Colon Carcinoma Metastatic in the Lung (tissue), 2 donors: ENCODE measurements around a stretch of chr17.

GRCh38 chr17:66309587-66310095 lies 7.2 kb downstream of the PRKCA start:
- PRO-cap, 2 experiments, result no peak in any of the 2 experiments

- PRO-cap, 2 experiments, result no peak in any of the 2 experiments
Observed at GRCh38 chr17:66400955-66401859, 98.8 kb downstream of the PRKCA start.

DNA sequence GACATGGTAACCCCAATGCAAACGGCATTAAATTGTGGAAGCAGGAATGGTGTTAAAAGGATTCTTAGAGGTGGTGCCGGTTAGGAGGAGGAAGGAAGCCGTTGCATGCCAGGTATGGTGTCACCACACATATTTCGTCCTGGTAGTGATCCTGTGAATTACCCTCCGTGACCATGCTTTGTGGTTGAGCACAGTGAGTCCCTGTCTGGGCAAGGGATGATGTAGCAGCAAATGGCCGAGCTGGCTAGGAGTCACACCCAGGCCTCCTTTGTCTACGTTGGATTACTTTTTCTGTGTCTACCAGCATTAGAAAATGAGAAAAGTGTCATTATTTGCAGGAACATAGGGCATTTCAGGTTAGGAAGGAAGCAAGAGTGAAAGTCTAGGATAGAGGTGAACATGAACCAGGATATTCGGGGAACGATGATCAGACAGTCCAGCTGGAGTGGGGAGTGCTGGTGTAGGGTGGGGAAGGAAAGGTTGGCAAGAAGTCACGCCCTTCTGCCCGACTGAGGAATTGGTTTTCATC lies 123.4 kb downstream of the PRKCA start:
- PRO-cap, 2 experiments, result no peak in any of the 2 experiments

- PRO-cap, 2 experiments, result no peak in any of the 2 experiments
Observed at GRCh38 chr17:66493918-66494379, 191.5 kb downstream of the PRKCA start.

GRCh38 chr17:66565780-66566715 lies 263.6 kb downstream of the PRKCA start:
- PRO-cap, 2 experiments, result no peak in any of the 2 experiments

DNA sequence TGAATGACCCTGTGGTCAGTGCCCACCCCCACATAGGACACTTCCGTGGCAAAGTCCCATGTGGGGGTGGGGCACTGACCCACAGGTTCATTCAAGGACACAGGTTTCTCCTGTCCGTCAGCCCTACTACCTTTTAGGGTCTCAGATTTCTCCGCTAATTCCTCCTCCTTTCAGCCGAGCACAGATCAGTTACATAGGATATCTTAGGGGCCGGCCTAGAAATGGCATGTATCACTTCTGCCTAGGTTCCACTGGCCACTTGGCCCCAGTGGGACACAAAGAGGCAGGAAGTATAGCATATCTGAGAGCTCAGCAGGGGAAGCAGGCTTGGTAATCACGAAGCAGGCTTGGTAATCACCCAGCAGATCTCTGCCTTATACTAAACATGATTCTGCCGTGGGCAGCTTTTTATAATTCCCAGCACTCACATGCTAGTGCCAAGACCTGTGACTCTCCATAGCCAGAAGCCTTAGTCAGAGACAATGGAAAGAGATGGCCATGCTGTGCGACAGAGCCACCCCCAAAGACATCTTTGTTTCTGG lies 59.7 kb upstream of the CACNG5 start:
- PRO-cap, 2 experiments, result no peak in any of the 2 experiments

GRCh38 chr17:66789834-66790725 lies 44.8 kb upstream of the CACNG5 start:
- PRO-cap, 2 experiments, result no peak in any of the 2 experiments

DNA sequence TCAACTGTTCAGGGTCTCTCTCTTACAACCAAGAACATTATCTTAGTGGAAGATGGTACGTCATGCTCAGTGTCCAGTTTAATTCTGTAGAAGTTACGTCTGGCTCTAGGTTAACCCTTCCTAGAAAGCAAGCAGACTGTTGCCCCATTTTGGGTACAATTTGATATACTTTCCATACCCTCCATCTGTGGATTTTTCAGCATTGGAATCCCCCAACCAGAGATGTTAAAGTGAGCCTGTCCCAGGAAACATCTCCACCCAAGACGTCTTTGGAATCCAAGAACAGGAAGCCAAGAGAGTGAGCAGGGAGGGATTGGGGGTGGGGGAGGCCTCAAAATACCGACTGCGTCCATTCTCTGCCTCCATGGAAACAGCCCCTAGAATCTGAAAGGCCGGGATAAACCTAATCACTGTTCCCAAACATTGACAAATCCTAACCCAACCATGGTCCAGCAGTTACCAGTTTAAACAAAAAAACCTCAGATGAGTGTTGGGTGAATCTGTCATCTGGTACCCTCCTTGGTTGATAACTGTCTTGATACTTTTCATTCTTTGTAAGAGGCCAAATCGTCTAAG lies 30.6 kb upstream of the CACNG5 start:
- PRO-cap, 2 experiments, result no peak in any of the 2 experiments

DNA sequence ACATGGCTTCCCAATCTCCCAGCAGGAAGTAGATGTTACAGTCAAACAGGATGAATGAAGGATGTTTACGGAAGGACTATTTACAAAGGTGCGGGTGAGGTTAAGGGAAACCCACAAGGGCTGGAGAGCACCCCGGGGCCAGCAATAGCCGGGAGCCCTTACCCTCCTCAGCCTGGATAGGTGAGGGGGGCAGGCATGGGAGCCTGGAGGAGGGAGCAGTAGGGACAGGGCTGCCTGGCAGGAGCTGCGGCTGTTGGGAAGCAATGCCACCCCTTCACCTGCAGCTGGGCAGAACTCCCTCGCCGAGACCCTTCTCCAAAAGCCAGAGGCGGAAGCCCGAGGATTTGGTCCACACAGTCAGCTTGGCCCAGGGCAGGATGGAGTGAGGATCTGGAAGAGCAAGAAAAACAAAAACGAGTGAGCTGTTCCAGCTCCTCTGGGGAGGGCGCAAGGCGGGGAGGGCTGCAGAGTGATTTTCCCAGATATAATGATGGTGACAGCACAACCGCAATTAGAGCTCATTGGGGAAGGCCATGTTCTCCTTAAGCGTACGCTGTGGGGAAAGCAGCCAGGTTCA lies 24.4 kb upstream of the CACNG1 start:
- PRO-cap, 2 experiments, result peak in 1 of 2 experiments; most common plus-strand start position 185 of the sequence (in 1)

GRCh38 chr17:67046228-67046982 lies 2.1 kb downstream of the CACNG1 start:
- PRO-cap, 2 experiments, result no peak in any of the 2 experiments

- PRO-cap, 2 experiments, result no peak in any of the 2 experiments
Observed at GRCh38 chr17:67078086-67078529, 33.8 kb downstream of the CACNG1 start.

DNA sequence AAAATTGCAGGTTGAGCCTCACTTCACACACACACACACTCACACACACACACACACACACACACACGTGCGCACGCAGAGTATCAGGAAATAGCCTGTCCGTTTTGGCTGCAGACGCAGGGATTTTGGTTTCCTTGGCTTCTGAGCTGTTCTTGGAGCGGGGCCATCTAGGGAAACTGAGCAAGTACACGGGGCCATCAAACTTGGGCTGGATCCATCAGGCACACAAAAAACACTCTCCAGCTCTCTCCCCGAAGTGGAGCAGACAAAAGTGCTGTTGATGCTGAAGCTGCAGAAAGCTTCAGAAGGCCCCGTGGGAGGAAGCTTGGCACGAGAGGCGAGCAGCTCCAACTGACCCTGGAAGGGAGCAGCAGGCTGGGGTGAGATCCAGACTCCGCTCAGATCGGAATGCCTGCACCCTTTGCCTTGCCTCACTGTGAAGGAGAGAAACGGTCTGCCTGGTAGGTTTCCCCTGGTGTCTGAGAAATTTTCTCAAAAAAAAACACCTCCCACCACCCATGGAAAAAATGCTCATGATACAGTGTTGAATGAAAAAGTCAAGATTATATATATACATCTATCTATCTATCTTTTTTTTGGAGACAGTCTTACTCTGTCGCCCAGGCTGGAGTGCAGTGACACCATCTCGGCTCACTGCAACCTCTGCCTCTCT lies 44.6 kb upstream of the HELZ start:
- PRO-cap, 2 experiments, result no peak in any of the 2 experiments

DNA sequence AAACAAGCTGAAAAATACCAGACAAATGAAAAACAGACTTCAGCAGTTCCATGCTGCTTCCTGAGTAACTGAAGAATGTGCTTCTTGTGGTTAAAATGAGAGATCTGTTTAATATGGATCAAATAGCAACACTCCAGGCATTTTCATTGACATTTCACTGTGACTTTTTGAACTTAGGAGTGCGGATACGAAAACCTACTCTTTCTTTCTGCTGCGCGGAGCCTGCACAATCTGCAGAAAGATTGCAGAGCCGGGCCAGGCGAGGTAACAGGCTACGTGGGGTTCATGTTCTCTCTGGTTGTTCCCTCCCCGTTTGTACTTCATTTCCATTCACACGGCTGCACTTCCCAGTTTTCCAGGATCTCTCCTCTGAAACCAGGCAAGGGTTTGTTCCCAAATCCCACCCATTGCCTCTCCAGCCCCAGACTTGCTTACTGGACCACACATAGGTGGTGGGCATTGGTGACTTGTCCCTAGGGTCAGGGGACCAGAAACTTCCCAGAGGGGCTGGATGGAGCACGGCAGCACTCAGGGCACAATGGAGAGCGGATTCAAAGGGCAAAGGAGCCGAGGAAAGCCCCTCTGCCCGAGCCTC lies 462 bp upstream of the PITPNC1 start:
- PRO-cap, 2 experiments, result no peak in any of the 2 experiments

DNA sequence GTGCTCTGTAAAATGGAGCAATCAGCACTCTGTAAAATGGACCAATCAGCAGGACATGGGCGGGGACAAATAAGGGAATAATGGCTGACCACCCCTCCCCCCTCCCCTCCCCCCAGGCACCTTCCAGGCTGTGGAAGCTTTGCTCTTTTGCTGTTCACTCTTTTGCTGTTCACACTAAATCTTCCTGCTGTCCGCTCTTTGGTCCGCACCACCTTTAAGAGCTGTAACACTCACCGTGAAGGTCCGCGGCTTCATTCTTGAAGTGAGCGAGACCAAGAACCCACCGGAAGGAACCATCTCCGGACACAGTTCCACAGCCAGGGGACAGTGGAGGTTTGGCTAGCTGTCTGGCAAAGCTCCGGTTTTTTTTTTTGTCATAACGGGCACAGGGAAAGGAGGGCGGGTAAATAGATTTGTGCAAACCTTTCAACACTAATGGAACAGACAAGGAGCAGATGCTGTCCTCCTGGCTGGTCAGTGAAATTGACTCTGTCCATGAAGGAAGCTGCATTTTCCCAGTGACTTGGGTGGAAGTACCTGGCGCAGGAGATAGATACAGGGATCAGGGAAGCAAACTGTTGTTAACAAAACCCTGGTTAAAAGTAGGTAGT lies 8.4 kb downstream of the PITPNC1 start:
- PRO-cap, 2 experiments, result no peak in any of the 2 experiments

DNA sequence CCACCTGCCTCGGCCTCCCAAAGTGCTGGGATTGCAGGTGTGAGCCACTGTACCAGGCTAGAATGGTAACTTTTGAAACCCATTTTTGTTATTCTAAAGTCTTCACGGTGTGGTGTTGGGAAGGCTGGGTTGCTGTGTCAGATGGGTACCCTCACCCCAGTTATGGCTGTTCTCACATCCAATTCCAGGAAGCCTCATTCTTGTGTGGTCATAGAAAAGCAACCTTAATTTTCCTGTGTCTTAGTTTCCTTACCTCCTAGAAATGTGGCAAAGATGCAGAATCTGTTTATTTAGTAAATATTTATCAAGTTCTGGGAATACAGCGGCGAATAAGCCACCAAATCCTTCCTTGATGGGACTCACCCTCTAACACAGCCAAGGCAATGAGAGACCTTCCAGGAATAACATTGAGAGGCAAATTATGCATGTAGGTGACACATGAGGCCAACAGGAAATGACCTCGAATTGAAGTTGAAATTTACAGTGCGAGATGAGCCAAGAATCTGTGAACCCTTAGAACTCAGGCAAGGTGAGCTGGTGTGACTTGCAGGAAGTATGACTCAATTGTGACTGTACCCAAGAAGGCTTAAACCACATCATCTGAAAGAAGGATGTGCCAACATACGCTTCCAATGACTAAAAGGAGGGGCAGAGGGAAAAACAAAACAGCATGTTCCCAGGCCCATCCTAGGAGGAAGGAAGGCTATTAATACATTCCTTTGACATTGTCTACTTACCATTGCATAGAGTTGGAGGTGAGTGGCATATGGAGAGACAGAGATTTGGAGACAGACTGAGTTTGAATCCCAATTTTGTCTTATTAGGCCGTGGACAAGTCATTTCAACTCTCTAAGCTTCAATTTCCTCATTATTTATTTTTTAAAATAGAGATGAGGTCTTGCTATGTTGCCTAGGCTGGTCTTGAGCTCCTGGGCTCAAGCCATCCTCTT lies 44.7 kb downstream of the PITPNC1 start:
- PRO-cap, 2 experiments, result peak in 1 of 2 experiments; most common minus-strand start position 403 of the sequence (in 1)

GRCh38 chr17:67473909-67474900 lies 97.1 kb downstream of the PITPNC1 start:
- PRO-cap, 2 experiments, result no peak in any of the 2 experiments

DNA sequence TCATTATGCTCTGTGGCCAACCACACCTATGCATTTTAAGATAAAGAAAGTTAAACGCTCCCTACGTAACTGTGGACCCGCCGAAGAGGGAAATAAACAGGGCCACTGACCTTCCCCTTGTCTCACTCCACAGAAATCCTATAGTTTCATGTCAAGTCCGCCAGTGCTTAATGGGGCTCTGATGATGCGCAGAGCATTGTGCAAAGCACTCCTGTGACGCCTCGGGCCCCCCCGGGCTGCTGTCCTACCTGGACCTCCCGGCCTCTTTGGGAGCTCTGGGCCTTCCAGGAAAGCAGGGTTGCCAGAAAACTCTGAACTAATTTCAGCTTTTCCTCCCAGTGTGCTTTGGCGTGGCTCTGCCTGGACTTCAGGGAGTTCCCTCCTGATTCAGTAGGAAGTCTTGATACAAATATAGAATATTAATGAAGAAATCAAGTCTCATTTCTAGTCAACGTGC lies 84.1 kb upstream of the NOL11 start:
- PRO-cap, 2 experiments, result no peak in any of the 2 experiments

- PRO-cap, 2 experiments, result no peak in any of the 2 experiments
Observed at GRCh38 chr17:67634028-67634329, 83.8 kb upstream of the NOL11 start.

- PRO-cap, 2 experiments, result no peak in any of the 2 experiments
Observed at GRCh38 chr17:67918530-67918860, 77.8 kb downstream of the C17orf58 start.

DNA sequence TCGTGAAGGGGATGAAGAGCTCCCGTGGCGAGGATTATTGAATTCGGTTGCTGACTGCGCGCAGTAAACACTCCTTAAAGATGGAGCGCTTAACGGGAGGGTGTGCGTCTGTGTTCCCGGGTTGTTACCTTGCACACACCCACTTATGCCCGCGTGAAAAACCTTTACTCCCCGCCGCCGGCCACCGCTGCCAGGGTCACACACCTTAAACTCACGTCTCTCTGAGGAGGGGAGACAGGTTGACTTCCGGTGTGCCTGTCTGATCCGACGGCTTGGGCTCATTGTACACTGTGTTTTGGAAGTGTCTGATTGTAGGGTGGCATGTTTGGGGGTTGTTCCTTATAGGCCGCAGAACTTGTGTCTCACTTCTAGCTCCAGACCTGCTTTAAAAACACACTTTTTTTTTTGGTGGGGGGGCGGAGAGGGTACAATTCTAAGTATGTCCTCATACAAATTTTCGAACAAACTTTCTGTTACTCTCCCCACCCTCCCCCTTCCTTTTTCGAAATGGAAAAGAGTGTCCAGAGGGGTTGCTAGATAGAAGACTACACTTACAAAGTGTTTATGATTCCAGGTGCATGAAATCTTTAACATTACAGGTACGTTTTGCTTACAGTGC lies 66.9 kb downstream of the KPNA2 start:
- PRO-cap, 2 experiments, result peak in 1 of 2 experiments; most common minus-strand start position 223 of the sequence (in 1)